Pulmonary artery (tissue), 1 donor: Measurements from ENCODE around the genes SLC44A4, PPT2, RNF5, AGER and GPSM3.

- PRO-cap = no peak
Observed at GRCh38 chr6:31668925-31669601, 713 bp upstream of the LY6G5B start.

- PRO-cap = no peak
Observed at GRCh38 chr6:31725567-31726468, 2.6 kb downstream of the MPIG6B start.

- PRO-cap = no peak
Observed at GRCh38 chr6:31728089-31728972, 768 bp downstream of the DDAH2 start.

DNA sequence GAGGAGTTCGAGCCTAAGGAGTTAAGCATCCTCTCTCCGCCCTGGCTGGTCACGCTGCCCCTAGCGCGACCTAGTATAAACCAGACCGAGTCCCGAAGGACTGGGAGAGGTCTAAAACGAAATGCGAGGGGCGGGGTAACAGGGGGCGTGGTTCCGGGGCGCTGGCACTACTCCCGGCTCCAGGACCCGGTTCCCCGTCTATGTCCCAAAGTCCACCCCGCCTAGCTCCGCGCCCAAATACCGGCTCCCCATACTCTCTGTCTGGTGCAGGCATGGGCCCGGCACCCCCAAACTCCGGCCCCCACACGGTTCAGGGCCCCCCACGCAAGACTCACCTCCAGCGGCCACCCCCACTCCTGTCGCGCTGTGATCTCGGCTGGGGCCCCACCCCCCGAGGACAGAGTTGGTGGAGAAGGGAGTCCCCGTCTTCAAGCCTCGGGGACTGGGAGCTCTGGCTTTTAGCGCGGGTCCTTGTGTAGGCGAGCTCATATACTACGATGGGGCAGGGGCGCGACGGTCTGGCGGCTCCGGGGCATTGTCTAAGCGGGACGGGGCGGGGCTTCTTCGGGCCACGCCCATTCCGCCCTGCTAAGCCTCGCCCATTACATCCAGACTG, 725 bp upstream of the DDAH2 start:
- PRO-cap = bidirectional peak, plus-strand start at position 141 of the sequence, minus-strand start at position 47 of the sequence; bidirectional peak, plus-strand start outside the sequence, minus-strand start at position 537 of the sequence

- PRO-cap = no peak
Observed at GRCh38 chr6:31758909-31760125, 3.1 kb upstream of the SAPCD1 start.

DNA sequence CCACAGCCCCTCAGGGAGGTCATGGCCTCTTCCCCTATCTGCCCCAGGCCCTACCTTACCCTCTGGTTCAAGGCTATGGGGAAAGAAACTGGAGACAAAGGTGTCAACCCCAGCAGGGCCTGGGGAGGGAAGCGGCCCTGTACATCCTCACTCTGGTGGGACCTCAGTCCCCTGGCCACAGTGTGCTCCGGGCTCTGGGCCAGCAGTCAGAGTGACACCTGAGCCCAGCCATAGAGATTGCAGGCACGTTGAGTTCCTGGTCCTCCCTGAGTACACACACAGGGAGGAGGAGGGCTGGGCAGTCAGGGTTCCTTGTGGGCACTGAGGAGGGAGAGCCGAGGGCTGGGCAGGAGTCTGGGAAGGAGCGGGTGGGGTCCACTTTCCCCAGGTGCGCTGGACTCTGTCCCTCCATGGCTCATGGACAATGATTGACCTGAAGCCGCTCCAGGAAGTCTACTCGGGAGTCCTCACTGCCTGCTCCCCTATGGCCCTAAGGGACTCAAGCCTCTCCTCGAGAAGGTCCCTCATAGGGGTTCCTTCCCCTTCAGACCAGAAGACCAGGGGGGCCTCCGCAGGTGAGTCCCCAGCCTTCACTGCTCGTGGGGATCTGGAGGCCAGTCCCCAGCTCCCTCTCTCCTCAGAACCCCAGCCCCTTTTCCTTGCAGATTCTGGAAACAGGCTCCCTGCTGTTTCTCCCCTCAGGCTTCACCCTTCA, 1.1 kb downstream of the SLC44A4 start:
- PRO-cap = no peak

- PRO-cap = no peak
Observed at GRCh38 chr6:31878812-31879478, at the start of gene SLC44A4. TSS of gene SLC44A4 (minus strand) at chr6:31878997.

GRCh38 chr6:31897910-31898934, 724 bp upstream of the EHMT2 start:
- PRO-cap = no peak

DNA sequence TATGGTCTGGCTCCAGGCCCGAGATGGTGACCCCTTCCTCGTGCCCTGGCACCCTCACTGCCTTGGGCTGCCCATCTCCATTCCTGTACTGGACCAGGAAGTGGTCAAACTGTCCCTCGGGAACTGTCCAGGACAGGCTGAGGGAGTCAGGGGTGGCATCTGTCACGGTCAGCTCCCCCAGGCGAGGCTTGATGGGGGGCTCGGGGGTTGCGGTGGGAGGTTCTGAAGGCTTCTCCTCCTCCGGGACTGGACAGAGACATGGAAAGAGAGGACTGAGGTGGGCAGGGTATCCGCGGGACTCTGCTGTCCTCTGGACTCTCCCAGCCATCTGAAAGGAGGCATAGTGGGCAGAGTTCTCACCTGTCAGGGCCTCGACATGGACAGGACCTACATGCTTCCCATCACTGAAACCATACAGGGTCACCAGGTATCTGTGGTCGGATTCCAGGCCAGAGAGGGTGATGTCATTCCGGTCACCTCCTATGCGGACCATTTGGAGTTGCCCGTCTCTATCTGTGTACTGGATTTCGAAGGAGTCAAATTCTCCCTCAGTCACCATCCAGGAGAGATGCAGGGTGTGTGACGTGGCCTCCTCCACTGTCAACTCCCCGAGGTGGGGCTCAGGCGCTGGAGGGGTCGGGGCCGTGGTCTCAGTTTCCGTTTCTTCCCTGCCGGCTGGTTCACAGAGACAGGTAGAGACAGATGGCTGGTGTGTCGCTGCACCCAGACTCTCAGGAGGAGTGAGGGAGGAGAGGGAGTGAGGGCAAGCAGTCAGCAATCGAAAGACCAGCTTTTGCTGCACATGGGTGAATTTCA, 30.5 kb downstream of the CYP21A2 start:
- PRO-cap = no peak

- PRO-cap = no peak
Observed at GRCh38 chr6:32084182-32085015, 24.7 kb downstream of the TNXB start.

DNA sequence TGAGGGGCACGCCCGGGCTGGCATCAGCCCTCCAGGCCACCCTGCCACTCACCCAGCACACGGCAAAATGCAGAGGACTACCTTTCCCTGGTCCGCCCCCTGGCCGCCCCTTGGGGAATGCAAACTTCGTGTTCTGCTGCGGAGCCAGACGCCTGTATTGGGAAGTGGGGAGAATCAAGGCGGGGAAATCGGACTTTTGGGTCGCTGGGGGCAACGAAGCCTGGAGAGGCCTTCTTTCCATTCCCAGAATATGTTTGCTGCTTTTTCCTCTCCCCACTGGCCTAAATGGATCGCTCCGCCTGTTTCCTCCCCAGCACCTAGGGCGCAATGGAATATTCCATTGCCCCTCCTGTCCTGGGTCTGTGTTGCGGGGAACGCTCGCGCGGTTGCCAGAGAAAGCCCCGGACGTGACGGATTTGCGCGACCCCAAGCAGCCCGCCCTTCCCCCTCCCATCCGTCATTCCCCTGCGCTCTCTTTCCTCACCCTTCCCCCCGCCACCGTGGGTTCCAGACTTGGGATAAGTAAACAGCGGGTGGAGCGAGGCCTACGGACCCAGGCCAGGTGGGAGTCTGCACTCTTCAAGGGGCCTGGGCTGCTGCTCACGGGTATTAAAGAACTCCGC, at the start of gene PPT2:
Gene PPT2, plus strand, starts transcription at position 457 of the 623 bp plus-strand sequence.
- PRO-cap = bidirectional peak, plus-strand start at position 392 of the sequence, minus-strand start at position 283 of the sequence

- PRO-cap = no peak
Observed at GRCh38 chr6:32166807-32167296, 2.5 kb downstream of the EGFL8 start.

DNA sequence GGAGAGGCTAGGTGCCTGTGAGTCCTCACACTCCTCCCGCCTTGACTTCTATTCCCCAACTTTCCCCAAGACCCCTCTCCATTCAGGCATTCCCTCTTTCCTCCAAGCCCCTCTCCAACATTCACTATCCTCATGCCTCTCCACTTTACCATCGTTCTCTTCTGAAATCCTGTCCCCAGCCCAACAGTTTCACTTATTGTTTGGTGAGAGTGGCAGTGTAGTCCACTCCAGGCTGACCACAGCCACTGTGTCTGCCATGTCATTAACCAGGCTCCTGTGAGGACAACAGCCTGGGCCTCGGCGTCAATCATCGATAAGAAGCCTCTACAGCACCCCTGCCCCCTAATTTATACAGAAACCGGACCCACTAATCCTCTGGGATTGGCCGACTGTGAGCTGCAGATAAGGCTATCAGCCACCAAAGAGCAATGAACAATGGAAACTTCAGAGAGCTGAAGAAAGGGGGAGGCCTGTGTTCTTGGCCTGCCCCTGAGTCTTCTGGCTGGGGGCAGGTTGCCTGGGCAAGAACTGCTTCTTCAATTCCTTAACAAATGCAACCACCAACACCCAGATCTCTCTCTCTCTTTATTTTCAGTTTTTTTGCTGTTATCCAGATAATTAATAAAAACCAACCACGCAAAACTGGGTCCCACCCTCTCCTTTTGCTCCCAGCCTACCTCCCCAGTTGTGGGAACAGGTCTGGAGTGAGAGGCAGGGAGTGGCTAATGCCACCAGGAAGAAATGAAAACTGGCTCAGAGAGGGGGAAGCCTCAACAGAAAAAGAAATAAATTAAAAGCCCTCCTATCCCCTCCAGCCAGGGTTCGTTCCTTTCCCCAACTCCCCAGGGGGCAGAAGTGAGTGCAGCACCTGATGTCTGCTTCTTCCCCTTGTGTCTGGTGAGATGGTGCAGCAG, 3.5 kb downstream of the EGFL8 start:
- PRO-cap = no peak

- PRO-cap = bidirectional peak, plus-strand start at chr6:32178436, minus-strand start at chr6:32178133
Observed at GRCh38 chr6:32178342-32179137, at the start of gene RNF5. TSS of gene RNF5 (plus strand) at chr6:32178405.

DNA sequence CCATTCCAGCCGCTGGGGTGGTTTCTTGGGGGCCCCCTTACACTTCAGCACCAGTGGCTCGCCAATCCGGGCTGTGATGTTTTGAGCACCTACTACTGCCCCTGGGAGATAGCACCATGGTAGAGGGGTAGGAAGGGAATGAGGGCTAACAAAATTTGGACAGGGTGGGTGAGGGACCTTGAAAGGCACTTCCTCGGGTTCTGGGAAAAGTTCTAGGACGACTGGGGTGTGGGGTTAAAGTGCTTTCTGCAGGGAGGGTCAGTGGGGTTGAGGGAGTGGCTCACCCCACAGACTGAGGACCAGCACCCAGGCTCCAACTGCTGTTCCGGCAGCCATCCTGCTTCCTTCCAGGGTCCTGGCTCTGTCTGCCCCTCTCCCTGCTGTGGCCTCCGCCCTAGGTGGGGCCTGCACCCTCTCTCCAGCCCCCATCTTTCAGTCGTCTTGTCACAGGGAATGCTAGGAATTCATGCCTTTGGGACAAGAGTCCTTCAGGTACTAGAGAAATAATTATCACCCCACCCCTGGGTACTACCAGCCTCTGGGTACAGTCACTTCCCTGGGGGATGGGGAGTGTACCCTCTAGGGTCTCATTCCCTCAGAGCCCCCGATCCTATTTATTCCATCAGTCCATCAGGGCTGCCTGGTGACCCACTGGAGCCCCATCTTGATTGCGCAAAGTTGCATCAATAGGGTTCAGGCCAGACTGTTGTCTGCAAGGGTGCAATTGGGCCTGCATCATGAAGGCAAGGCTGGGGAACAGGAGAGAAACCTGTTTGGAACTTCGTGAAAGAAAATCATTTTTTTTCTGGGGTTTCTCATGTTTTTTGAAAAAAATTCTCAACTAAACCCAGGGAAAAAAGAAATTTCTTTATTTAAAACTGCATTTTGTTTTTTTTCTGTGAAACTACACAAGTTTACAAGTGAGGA, at the start of gene AGER:
Gene AGER, minus strand, starts transcription at position 367 of the 927 bp plus-strand sequence.
- PRO-cap = no peak

DNA sequence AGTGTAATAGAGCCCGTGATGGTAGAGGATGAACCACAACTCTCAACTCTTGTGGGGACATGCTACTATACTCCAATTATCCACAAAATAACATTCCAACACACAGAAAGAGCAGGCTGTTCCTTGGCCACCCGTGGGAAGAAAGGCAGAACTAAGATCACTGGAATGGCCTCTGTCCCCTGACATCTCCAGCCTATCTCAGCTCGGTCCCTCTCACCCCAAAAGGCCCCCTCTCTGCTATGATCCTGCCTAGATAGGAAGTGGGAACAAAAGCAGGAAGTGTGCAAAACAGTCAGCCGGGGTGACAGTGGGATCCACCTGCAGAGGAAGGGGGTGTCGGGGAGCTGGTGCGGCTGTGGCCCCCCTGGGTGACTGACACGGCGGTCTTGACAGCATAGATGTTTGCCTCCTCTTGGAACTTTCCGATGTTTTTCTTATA, 2.9 kb upstream of the AGER start:
- PRO-cap = no peak

GRCh38 chr6:32190808-32191210, 807 bp upstream of the PBX2 start:
- PRO-cap = no peak

GRCh38 chr6:32192378-32193202, at the start of gene GPSM3:
TSS of gene GPSM3 (minus strand) at chr6:32192643.
- PRO-cap = bidirectional peak, plus-strand start at chr6:32192951, minus-strand start at chr6:32192898

- PRO-cap = no peak
Observed at GRCh38 chr6:32255914-32256211, 32.0 kb upstream of the NOTCH4 start.

DNA sequence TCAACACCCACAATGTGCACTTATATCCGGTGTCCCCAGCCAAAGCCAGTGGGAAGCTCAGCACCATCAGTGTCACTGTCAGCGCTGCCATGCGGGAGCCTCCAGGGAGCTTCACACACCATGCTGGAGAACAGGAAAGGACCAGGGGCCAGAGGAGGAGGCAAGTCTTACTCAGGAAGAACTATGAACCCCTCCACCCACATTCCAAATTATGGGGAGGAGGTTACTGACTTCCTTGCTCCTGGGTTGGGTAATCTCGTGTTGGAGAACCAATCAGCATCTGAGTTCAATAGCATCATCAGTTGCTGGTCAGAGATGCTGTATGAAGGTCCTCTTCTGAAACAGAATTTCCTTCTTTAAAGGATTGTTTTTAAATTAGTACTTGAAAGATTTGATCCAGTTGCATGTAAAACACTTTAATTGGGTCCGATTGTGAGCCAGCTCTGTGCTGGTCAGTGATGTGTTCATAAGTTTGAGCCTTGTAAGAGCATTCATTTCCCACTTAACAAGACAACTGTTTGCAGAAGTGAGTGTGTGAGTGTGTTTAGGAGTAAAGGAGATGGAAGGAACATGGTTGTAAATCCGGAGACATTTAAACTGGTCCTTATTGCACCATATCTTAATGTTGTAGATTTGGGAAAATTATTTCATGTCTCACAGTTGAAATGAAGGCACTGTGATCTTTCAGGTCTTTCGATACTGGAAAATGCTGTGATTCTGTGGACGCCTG, 33.9 kb downstream of the HLA-DRA start:
- PRO-cap = no peak